Breast (tissue), 4 donors: ENCODE measurements around a stretch of chr10.

- PRO-cap, 3 experiments: no peak in any of the 3 experiments
- RRBS: no CpG with 5 or more reads among the region's 6 CpGs
Observed at GRCh38 chr10:77515603-77516217, 121.9 kb downstream of the KCNMA1 start.

DNA sequence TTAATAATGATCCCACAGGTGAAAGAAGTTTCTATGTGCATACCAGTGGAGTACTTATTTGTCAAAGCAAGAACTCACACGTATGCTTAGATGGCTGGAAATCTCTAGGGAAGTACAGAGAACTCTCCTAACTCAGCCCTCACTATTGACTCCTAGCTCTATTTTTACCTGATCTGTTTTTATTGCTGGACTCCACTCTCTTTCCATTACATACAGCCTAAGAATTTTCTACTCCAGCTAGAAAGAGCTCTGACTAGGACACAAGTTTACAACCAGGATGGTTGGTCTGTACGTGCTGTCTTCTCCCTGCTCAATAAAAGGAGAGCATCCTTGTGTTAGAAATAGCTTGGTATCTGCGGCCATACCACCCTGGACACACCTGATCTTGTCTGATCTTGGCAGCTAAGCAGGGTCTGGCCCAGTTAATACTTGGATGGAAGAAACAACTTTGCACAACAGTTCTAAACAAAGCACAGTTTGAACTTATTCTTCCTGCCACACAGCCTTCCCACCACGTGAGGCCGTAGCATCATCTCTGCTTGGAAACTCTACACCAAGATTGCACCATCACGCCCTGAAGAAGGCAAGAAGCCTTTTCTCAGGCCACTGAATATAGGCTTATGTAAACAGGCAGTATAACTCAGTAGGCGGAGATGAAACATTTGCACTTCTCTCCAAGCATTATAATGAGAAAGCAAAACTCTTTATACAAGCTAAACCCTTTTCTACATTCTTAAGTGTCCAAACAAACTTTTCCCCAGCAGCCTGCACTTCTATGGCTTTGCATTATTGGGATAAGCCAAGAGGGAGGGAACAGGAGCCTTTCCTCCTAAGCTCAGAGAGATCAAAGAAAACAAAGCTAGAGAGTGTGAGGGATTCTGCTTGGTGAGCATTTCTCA, 50.7 kb downstream of the KCNMA1 start:
- PRO-cap, 3 experiments: no peak in any of the 3 experiments
- RRBS: no CpG with 5 or more reads among the region's 7 CpGs

GRCh38 chr10:77710699-77711822, 73.5 kb upstream of the KCNMA1 start:
- PRO-cap, 3 experiments: no peak in any of the 3 experiments
- RRBS: 15% methylated on average over 15 of the region's 53 CpGs

DNA sequence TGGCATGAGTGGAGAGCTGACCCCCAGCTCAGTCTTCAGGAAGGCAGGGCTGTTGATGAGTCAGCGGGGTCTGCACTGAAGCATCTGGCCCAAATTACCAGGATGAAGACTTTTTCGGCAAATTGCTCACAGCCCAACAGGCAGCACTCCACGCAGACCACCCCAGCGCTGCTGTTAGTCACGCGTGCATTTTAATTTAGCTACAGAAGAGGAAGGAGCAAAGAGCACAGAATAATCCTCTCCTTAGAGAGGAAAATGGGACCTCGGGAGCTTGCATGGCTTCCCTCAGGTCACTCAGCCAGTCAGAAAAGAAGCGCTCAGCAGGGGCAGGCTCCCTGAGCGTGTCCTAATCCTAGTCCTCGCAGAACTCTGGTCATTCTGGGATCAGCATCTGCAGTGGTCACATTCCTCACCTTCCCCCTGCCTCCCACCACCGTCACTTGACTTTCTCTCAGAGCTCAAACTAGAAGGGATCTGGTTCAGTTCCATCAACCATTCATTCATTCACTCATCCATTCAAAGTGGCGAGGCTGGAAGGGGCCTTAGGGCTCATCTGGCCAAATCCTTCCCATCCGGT, 76.4 kb upstream of the KCNMA1 start:
- PRO-cap, 3 experiments: no peak in any of the 3 experiments
- RRBS: no CpG with 5 or more reads among the region's 13 CpGs

DNA sequence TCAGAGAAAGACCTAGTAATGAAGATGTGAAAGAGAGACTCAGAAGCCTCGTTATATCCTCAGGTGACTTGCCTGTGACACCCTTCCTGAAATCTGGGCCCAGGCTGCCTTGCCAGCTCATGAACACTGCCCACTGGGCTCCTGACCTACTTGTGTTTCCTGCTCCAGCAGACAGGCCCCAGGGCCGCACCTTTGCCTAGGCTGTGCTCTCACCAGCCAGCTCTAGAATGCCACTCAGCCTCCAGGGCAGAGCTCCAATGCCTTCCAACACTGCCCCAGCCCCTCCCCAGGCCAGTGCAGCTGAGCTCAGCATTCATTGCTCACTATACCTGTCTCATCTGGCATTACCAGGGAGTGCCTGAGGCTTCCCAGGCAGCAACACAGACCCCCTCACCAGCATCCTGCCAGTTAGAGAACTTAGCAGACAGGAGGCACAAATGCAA, 94.3 kb downstream of the DLG5 start:
- PRO-cap, 3 experiments: no peak in any of the 3 experiments
- RRBS: no CpG with 5 or more reads among the region's 2 CpGs

DNA sequence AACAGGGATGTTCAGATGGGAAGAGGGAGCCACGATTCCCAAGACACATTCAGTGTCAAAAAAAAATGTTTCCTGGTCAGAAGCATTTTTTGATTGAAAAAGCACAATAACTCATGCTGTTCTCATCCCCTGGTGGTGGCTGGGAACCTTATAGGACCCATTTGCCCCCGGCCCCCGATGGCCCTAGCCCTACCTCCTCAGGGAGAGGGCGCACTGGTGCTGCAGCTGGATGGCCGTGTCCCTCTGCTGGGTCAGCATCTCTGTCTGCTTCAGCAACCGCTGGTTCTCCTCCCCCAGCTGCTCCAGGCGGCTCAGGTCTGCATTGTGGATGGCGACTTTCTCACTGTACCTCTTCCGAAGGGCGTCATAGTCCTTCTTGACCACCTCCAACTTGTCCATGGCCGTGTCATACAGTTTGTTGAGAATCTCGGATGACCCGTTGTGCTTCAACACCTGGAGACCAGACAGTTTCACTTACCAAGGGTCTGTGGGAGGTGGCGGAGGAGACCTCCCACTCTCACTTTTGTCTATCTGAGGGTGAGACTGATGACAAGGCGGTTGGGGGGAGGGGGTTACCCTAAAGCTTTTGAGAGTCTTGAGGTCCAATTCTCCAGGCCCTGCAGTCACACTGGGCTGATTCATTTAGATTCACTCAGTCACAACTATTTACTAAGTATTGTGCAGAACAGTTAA, 83.2 kb downstream of the DLG5 start:
- PRO-cap, 3 experiments: no peak in any of the 3 experiments
- RRBS: no CpG with 5 or more reads among the region's 15 CpGs

DNA sequence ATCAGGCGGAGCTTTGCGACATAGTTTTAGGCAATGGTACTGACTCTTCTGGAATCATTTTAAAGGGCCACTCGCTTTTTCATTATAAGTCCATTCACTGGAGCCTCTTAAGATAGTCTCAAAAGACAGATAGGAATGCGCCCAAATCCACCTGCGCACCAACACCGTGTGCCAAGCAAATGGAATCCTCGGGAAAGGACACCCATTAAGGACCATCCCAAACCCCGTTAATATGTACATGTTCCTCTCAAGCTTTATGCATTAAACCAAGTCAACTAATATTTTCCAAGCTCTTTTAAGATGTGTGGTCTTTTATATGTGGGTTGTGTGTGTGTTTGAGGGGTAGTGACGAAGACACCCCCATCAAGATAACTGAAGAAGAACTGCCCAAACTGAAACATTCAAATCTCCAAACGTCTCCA, 38.0 kb downstream of the DLG5 start:
- PRO-cap, 3 experiments: no peak in any of the 3 experiments
- RRBS: no CpG with 5 or more reads among the region's 10 CpGs

GRCh38 chr10:77971259-77971772, 44.8 kb upstream of the DLG5 start:
- PRO-cap, 3 experiments: no peak in any of the 3 experiments
- RRBS: no CpG with 5 or more reads among the region's 5 CpGs

- PRO-cap, 3 experiments: no peak in any of the 3 experiments
- RRBS: no CpG with 5 or more reads among the region's 2 CpGs
Observed at GRCh38 chr10:77994279-77994589, 35.1 kb downstream of the POLR3A start.

DNA sequence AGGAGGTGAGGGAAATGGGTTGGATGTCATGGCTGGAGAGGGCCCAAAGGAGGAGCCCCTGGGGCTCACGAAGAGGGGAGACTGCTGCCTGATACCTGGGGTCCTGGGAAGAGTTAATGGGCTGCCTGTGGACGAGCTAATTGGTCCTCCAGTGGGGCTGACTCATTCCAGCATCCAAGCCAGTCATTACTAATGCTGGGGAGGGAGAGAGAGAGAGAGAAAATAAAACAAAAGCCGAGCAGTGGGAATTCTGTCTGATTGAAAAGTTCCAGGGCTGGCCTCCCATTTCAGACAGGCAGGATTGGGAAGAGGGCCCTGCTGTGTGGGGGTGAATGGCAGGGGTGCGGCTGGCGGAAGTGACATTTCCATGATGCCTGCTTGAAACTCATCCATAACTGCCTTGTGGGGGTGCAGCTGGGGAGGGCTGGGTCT, 297.8 kb downstream of the RPS24 start:
- PRO-cap, 3 experiments: no peak in any of the 3 experiments
- RRBS: no CpG with 5 or more reads among the region's 5 CpGs

DNA sequence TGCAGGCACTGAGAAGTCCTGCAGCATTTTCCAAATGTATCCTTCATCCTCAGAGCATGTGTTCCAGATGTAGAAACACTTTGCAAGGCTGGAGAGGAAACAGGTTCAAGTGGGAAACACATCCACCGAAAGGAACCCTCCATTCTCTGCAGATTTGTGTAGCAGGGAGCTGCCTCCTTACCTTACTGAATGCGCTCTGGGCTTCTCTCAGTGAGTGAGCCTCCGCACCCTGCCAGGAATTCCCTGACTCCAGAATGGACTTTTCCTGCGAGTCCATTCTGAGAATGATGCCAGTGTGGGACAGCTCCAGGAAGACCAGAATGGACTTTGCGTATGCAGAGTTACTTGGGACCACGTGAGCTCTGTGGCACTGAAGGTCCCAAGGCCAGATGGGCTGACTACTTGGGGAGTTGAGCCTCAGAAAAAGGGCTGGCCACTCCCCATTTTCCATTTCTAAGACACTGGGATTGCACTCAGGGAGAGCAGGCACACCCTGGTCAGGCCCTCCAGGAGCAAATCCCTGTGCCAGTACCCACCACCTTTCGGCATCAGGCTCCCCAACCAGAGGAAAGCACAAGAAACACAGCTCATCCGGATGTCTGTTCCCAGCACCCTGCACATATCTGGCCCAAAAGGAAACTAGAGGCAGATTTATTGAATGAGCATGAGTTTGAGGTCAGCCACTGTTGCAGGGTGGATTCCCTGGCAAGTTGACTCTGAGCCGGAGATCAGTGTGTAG, 324.7 kb upstream of the ZMIZ1 start:
- PRO-cap, 3 experiments: no peak in any of the 3 experiments
- RRBS: 33% methylated on average over 1 of the region's 9 CpGs

DNA sequence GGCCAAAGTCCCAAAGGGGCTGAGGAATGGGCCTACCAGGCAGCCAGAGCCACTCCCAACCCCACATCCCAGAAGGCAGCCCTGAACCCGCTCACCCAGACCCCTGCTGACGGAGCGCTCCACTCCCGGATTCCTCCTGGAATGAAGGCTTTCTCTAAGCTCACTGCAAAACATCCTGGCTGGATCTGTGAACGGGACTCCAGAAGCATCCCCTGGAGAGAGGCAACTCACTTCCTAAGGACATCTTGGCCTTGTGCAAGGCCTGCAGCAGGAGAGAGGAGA, 168.7 kb upstream of the ZMIZ1 start:
- PRO-cap, 3 experiments: no peak in any of the 3 experiments
- RRBS: no CpG with 5 or more reads among the region's 5 CpGs

- PRO-cap, 3 experiments: peak in 1 of 3 experiments; most common plus-strand start chr10:78965262 (in 1)
- RRBS: no CpG with 5 or more reads among the region's 23 CpGs
Observed at GRCh38 chr10:78964826-78965775, 103.7 kb upstream of the ZMIZ1 start.

DNA sequence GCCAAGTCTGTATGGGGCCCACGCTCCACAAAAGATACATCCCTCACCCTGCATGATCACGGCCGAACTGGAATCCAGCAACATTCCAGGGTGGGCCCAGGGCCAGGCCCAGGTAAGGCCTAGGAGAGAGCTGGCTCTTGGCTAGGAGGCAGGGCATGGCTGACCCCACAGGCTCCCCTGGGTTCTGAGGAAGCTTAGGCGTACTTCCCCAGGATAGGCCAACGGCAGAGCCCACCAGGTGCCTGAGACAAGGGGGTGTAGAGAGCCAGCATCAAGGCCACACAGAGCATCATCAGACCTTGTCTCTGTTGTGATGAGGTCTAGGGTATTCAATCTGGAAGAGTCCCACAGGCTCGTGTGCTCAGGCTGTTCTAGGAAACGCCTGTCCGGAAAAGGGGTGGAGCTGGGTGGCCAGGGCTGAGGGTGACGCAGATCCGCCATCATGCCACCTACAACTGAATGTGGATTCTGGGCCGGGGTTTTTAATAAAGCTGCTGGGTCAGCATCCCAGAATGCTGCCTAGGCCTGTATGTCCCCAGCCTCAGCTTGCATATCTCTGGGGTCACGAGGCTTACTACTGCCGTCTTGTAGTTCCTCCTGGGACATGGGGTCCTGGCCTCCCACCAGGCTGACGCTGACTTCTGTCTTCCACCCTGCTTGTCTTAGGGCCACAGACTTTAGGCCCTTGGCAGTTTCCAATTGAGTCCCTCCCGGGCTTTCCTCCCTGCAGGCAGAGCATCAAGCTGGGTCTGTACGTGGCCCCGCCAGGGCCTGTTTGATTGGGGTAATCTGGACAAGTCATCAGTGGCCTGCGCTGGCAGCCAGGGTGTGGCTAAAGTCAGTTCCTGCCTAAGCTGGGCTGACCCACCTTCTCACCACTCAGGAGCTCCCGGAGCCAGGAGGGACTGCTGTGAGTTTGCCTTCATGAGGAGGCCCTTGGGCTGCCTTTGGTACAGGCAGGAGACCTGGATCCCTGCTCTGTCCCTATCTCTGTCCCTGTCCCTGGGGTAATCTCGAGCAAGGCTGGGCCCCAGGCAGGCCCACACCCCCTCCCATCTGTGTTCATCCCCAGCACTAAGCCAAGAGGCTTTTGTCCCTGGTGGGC, 79.8 kb downstream of the ZMIZ1 start:
- PRO-cap, 3 experiments: peak in 1 of 3 experiments; most common plus-strand start position 882 of the sequence (in 1); most common minus-strand start position 312 of the sequence (in 1)
- RRBS: 4% methylated on average over 2 of the region's 20 CpGs

DNA sequence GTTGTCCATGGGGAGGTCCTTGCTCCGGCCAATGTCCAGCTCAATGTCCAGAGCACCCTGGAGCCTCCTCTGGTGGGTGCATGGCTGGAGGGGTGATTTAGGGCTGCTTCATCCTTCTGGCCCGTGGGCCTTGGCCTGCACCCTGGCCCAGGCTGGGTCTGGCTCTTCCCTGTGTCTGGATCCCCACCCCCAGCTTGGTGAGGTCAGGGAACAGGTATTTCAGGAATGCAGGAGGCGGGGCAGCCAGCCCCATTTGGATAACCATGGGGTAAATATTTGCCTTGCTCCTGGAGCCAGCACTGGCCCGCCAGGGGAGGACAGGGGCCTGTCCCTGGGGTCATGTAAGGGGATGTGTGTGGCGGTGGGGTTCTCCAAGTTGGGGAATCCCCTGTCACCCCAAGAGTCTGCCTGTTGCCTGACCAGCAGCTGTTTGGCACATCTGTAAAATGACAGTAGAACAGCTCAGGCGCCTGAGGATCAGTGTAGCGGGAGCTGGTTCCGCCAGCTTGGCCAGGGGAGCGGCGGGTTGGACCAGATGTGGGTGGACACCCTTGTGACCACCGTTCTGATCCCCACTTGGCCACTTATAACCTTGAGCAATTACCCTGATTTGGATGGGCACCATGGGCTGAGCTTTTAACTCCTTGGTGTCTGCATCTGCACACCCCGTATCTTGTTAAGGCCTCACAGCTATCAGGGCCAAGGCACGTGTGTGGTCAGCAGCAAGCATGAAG, 88.9 kb downstream of the ZMIZ1 start:
- PRO-cap, 3 experiments: peak in 2 of 3 experiments; most common plus-strand start position 288 of the sequence (in 1); most common minus-strand start position 132 of the sequence (in 2)
- RRBS: no CpG with 5 or more reads among the region's 13 CpGs

- PRO-cap, 3 experiments: no peak in any of the 3 experiments
- RRBS: no CpG with 5 or more reads among the region's 13 CpGs
Observed at GRCh38 chr10:79173155-79174036, 104.6 kb downstream of the ZMIZ1 start.

GRCh38 chr10:79178850-79179152, 110.0 kb downstream of the ZMIZ1 start:
- PRO-cap, 3 experiments: no peak in any of the 3 experiments
- RRBS: no CpG with 5 or more reads among the region's 5 CpGs

GRCh38 chr10:79208072-79208638, 139.1 kb upstream of the PPIF start:
- PRO-cap, 3 experiments: no peak in any of the 3 experiments
- RRBS: no CpG with 5 or more reads among the region's 15 CpGs

DNA sequence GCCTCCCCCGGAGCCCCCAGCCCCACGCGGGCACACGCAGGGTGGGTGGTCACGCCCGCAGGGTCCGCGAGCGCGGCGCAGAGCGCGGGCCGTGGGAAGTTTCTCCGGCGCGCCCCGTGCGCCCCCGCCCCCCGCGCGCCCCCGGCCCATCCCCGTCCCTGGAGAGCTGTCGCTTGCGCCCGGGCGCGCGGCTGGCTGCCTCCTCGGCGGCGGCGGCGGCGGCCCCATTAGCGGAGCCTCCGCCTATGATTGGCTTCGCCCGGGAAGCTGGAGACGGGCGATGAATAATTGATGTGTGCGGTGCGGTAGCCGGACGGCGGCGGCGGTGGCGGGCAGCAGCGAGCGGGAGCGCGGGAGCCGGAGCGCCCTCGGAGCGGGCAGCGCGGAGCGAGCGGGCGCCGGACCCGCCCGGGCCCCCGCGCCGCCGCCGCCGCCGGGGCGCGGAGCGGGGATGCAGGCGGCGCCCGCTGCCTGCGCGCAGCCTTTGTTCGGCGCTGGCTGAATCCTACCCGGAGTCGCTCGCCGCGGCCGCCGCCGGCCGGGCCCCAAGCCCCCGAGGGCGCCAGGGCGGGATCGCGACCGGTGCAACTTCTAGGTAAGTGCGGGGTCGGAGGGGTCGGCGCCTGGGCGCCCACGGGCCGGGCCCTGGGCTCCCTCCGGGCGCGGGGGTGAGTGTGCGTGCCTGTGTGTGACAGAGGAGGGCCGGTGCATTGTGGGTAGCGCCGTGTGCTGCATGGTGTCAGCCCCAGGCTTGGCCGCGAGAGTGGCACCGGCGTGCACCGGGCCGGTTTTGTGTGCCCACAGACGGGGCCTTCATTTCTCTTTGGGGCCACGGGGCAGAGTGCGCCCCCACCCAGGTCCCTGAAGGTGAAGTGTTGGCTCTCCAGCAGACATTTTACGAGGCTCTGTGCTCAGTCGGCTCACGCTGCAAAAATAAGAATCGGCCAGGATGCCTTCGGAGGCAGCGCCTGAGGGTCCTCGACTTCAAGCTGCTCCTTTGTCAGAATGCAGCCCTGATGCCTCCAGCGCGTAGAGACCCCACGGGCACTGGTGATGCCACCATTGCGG, 103.8 kb upstream of the PPIF start:
- PRO-cap, 3 experiments: peak in 3 of 3 experiments; most common plus-strand start position 308 of the sequence (in 3); most common minus-strand start position 197 of the sequence (in 2)
- RRBS: 4% methylated on average over 89 of the region's 133 CpGs

DNA sequence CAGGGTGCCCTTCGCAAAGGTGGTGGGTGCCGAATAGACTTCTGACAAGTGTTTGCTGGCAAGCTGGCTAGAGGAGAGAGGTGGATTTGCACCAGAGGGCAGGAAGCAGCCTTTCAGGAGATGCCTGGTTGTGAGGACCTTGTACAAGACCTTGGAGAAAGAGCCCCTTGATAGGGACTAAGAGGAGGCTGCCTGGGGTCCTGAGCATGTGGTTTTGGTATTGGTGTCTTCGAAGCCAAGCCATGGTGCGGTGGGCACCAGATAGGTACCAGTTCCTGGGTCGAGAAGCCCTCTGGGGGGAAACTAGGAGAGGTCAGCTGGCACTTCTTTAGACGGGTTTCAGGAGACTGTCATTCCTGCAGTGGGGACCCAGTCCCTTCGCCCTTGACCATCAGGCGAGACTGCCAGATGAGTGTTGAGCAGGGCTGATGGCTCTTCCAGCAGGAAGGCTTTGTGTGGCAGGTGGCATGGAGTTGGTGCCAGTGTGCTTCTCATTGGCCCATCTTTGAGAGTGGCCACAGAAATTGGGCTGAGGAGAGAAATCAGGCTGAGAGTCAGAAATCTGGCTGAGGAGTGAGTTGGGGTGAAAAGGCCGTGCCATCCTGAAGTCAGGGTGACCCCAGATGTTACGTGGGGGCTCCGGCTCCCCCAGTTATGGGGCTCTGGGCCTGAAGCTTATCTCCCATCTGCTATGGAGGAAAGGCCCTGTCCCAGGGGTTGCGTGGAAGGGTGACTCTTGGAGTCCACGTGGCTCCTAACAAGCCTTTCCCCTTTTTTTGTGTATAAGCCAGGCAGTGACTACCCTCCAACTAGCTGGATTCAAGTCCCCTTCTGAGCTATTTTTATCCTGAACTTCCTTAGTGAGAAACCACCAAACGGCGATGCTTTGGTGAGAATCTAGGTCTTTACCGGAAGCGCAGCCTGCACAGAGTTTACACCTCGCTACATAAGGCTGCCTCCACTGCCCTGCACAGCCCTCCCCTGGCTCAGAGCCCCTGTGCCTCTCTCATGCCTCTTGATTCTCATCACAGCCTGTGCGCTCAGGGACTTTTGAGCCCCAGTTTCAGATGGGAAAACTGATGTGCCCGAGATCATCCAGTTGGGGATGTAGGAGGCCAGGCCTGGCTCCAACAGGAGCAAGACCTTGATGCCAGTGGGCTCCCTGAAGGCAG, 102.7 kb upstream of the PPIF start:
- PRO-cap, 3 experiments: no peak in any of the 3 experiments
- RRBS: no CpG with 5 or more reads among the region's 20 CpGs